Left lobe of liver (tissue), 1 donor: ENCODE data around the genes ZWINT and UBE2D1.

- PRO-cap, result no peak
Measured at GRCh38 chr10:51346664-51347377, 272.5 kb downstream of the PRKG1 start.

GRCh38 chr10:52039030-52039352 lies 275.1 kb upstream of the DKK1 start:
- PRO-cap, result no peak

DNA sequence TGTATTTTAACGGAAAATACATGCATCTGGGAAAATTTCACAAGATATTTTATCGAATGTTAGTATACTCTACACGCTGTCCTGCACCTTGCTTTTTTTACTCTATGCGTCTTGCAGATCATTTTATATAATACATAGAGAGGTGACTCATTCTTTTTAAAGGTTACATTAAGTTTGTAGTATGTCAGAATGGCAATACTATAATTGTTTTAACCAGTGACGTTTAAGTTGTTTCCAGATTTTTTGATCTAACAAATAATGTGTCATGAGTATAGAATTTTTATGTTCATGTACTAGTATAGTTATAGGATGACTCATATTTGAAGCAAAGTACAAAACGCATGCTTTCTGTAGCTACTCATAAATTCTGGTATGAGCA lies 4.8 kb downstream of the DKK1 start:
- PRO-cap, result no peak

GRCh38 chr10:52774469-52775216 lies 2.1 kb upstream of the MBL2 start:
- PRO-cap, result bidirectional peak, plus-strand start at chr10:52774793, minus-strand start at chr10:52774653

DNA sequence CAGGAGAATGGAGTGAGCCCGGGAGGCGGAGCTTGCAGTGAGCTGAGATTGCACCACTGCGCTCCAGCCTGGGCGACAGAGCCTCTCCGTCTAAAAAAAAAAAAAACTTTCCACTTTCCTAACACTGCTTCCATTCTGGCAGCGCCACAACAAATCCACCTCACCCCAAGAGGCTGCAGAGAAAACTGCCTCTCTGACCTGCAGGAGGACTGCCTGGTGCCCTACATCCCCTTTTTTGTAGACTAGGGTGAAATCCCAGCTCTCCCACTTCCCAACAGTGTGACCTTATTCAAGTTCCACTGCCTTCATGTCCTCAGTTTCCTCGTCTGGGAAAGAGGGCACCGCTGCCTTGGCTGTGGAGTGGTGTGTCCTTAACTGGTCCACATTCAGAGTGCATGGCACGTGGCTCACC lies 2.6 kb upstream of the MBL2 start:
- PRO-cap, result no peak

DNA sequence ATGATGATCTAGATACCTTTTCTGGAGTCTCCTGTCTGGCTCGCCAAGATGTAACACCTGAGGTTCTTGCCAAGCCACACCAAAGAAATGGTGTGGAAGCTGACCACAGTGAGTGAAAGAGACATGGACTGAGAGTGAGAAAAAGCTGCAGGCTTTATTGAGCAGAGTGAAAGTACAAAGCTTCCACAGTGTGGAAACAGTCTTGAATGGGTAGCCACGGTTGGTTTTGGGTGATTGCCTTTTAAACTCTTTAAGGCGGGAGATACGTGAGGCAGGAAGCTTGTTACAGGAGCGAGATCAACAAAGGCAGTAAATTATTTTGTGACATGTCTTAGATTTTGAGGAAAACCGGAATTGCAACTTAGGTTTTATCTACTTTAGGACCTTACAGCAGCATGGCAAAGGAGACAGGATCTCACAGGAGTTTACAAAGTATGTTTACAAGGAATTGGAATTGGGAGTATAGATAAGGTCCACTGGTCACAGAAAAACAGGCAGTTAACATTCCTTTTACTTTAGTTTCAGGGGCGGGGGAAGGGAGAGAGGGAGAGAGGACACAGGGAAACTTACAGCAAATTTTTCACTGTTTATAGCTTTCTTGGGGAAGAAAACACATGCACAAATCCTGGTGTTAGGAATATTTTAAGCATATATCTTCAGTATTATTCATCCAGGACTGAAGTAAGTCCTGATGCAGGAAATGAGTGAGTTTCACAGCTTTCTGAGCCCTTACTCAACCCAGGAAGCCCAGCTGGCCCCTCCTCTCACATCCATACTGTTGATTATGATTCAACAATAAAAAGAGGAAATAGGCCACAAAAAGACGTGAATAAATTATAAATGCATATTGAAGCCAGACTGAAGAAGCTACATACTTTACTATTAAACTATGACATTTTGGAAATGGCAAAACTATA lies 257.6 kb upstream of the MBL2 start:
- PRO-cap, result no peak

GRCh38 chr10:56360890-56361854 lies at the start of gene ZWINT:
ZWINT (minus strand) TSS chr10:56361259.
- PRO-cap, result bidirectional peak, plus-strand start at chr10:56361490, minus-strand start at chr10:56361240

GRCh38 chr10:57025433-57025798 lies 664.4 kb upstream of the ZWINT start:
- PRO-cap, result no peak

DNA sequence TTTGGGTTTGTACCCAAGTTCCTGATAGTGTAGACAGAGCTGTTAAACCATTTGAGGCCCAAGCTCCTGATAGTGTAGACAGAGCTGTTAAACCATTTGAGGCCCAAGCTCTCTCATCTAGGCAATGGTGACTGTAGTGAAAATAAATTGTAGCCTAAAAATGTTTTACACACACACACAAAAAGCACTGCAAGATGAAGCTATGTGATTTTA lies 84.1 kb downstream of the IPMK start:
- PRO-cap, result no peak

- PRO-cap, result unidirectional peak, plus-strand start at chr10:58334982
Measured at GRCh38 chr10:58334636-58335287, at the start of gene UBE2D1. UBE2D1 (plus strand) TSS chr10:58335006.

GRCh38 chr10:59177077-59177425 lies 608 bp downstream of the PHYHIPL start:
- PRO-cap, result unidirectional peak, minus-strand start at chr10:59177278

GRCh38 chr10:59792865-59793275 lies 39.6 kb upstream of the MRLN start:
- PRO-cap, result no peak

DNA sequence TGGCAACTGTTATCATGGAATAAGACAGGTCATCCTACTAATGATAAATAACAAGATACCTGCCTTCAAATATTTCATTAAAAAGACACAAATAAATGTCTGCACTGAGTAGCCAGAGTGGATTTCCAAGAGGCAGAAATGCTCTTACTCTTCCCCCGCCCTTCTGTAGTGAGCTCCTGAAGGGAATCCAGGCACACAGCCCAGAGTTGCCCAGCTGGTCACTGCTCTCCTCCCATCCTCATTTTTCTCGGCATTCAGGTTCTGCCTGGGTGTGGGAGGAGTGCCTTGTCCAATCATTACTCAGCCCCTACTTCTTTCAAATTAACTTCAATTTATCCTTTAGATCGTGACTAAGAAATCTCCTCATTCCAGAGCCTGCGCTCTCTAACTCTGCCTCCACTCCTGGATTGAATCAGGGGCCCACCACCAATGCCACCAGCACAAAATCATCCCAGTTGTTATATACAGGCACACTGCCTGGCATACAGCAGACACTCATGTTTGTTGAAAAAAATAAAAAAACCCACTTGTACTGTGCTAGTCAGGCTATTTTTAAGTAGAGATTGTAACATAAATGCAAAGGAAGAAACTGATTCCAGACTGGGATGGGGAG lies 12.2 kb downstream of the CCDC6 start:
- PRO-cap, result no peak

- PRO-cap, result no peak
Measured at GRCh38 chr10:59903814-59904399, 2.4 kb downstream of the CCDC6 start.

GRCh38 chr10:60028487-60028984 lies 122.2 kb upstream of the CCDC6 start:
- PRO-cap, result no peak

DNA sequence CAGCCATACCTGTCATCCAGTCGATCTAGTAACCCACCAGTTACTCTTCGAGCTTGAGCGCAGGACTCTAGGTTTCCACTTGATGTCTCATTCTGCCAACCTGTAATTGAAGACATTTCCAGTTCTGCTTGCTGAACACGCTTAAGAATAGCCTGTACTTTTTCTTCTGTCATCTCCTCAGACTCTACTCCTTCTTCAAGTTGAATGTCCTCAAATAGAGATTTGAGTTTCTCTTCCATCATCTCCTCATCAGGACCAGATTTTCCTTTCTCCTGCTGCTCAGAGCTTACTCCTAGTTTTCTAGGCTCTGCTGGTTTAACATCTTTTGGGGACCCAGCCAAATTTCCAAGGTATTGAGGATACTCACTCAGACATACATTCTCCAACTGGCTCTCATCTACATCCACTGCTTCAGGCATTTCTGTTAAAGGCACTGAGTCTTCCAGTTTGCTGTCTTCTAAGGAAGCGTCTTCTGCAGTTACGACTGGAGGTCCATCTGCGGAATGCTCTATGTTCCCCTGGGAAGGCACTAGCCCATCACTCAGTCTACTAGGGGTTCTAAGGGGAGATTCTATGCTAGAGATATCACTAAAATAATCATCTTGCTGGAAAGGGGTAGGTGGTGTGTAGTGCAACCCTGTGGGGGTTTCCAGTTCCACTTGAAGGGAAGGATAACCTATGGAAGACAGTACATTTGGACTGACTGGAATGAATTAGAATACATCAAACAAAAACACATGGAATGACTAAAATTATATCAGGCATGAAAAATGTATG lies 153.2 kb upstream of the CCDC6 start:
- PRO-cap, result no peak

DNA sequence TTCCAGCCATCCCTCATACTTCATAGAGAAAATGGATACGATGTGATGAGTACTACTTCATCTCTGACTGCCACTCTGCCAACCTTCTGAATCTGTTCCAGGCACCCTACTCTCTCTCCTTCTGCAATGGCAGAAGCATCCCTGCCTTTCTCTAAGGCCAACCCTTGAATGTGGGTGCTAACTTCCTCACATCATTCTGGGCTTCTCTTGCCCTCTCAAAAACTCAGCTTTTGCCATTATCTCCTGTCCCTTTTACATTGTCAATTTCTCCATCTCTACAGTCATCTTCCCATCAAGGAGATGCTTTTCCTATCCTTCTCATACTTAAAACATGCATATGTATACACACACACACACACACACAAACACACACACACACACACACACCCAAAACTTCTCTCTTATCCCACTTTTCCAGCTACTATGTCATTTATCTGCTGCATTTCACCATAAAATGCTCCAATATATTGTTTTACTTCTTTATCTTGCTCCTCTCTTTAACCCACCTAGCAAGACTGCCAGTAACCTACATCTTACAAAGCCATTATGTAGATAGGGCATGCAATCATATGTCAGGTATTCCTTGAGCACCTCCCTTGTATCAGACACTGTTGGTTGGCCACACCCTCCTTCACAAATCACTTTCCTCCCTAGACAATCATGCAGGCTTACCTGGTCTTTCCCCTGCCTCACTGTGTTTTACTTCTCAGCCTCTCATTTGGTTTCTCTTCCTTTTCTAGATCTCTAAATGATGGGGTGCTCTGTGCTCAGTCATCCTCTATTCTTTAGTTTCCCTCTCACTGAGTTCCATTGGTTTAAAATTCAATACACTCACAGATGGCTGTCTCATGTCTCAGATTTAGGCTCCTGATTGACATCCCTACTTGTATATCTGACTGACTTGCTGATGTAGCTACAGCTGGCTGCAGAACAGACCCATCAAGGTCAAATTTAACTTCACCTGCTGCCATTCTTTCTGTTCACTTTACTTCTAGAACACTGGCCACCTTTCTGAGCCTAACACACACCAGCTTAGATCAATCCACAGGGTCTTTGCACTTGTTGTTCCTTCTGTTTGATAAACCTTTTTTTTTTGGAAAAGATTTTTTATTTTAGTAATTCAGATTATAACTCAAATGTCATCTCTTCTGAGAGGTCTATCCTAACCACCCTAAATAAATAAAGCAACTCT lies 31.5 kb downstream of the ANK3 start:
- PRO-cap, result no peak

DNA sequence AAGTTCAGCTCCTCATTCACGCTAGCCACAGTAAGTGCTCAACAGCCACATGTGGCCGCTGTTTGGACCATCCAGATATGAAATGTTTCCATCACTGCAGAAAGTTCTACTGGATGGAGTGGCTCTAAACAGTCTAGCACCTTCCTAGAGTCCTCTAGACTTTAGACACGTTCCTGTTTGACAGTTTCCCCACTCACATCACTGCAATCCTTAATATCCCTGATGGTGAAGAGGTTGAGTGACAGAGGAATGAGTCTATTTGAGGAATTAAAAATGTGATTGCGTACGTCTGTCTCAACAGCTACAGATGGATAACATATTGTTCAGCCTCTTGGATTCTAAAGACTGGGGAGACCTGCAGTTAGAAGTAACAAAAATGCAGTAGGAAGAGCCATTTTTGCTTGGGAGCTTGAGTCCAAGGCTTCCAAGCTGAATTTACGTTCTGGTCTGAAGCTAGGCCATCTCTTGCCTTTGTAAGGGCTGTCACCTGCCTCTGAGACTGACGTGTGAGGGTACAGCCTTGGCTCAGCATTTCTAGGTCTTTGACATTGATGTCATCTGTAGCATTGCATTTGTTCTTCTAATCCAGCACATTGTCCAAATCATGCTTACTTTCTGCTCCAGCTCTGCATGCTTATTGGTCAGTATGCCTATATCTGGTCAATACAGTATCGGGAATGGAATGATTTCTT lies 68.5 kb downstream of the RHOBTB1 start:
- PRO-cap, result unidirectional peak, minus-strand start at position 295 of the sequence

DNA sequence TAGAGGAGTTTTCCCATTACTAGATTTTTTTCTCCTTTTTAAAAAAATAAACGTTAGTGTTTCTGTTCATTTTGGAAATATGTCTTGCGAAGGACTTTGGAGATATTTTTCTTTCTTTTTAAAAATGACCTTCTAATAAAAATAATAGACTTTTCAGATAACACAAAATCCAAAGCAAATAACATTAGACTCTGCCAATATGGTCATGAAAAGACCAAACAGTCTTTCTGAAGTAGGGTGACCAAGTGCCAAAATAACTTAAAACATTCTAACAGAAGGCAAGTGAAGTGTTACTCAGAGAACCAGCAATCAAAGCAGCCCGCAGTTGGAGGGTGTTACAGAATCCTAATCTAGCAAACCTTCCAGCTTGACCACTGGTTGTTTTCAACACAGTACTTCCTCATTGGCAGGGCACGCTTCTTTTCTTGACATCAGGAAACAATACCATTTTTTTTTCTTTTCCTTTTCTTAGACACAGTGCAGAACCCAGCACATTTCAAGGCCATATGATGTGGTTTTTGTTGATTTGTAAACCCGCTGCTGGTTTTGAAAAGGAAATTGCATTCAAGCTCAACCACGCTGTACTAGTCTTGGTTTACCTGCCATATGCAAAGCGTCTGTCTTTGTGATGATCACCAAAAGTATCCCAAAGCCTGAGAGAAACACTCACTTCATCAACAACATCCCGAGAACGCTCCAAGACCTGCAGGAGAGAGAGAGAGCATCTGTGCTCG lies 33.5 kb downstream of the RHOBTB1 start:
- PRO-cap, result no peak

- PRO-cap, result no peak
Measured at GRCh38 chr10:61330754-61331084, 122.5 kb downstream of the TMEM26 start.